Bronchus fibroblast of lung (primary cell): ENCODE results near the gene ESM1.

GRCh38 chr5:54985171-54986199, at the start of gene ESM1:
TSS of gene ESM1 (minus strand) at chr5:54985593.
- RAMPAGE, long total RNA, result no peak

- RAMPAGE, long total RNA, result no peak
Measured at GRCh38 chr5:55037402-55037914, 13.4 kb downstream of the GZMK start.

- RAMPAGE, long total RNA, result no peak
Measured at GRCh38 chr5:55391633-55392127, 83.9 kb downstream of the MTREX start.

DNA sequence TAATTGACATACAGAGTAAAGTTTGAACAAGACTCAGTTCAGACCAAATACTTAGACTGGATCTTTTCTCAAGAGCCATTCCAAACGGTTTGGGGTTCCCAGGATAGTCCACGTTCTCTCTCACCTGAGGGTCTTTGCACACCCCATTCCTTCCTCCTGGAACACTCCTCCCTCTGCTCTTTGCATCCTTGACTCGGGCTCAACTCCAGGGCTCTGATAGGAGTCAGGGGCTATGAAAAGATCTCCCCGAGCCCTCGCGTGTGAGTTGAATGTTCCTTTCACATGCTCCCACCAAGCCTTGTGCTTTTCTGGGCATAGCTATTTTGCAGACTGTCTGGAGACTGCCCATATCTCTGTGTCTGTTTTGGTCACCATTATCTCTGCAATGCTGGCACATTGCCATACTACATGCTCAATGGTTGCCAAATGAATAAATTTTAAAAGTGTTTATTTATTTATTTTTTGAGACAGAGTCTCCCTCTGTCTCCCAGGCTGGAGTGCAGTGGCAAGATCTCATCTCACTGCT, 56.9 kb upstream of the PLPP1 start:
- RAMPAGE, long total RNA, result no peak

GRCh38 chr5:55610526-55610871, 75.7 kb upstream of the PLPP1 start:
- RAMPAGE, long total RNA, result no peak

DNA sequence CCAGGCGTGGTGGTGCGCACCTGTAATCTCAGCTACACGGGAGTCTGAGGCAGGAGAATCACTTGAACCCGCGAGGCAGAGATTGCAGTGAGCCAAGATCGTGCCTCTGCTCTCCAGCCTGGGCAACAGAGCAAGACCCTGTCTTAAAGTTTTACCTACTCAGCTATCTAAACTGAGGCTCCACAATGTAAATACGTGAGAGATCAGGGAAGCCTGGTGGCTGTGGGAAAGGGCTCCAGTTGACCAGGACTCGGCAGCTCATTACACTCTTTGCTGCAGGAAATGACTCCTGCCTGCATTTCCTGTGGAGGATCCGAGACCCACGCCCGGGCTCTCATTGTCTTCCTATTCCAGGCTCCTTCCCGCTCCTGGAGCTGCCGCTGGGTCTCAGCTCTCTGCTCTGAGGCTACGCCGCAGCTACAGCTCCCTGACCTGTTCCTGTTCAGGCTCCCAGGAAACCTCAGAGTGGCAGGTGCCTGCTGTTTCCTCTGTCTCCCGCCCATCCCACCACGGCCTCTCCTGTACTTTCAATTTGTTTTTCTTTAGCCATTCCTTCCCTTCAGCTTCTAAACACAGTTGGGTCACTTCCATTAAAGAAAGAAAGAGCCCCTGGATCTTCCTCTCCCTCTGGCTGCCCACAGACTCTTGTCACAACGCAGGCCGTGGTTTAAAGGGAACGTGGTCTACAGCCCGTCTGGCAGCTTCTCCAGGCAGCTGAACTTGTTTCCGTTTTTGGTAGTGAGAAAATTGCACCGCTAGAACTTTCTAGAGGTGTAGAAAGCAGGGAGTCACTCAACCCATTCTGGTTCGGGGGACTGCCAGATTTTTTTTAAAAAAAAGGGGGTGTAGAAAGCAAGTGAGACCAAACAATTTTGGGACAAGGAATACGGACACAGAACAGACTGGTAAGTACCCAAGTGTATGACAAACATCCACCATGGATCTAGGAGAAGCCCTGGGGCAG, 71.5 kb downstream of the IL6ST start:
- RAMPAGE, long total RNA, result no peak

DNA sequence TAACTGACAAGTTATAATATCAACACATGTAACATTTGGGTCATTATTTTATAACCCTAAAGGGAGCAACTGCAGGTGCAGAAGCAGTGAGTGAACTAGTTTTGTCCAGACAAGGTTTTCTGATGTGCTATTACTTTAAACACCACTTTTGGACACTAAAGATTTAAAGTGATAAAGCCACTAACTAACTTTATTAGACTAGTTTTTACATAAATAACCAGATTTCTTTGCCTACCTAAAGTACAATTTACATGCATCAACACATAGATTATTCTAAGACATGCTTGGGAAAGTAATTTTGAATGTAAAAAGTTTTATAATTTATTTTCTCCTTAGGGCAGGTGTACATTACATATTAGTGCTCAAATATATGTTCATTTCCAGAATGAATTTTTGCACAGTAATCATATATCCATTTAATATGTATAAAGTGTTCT, 56.3 kb downstream of the IL6ST start:
- RAMPAGE, long total RNA, result no peak

GRCh38 chr5:55951427-55951781, 43.4 kb downstream of the IL6ST start:
- RAMPAGE, long total RNA, result no peak

DNA sequence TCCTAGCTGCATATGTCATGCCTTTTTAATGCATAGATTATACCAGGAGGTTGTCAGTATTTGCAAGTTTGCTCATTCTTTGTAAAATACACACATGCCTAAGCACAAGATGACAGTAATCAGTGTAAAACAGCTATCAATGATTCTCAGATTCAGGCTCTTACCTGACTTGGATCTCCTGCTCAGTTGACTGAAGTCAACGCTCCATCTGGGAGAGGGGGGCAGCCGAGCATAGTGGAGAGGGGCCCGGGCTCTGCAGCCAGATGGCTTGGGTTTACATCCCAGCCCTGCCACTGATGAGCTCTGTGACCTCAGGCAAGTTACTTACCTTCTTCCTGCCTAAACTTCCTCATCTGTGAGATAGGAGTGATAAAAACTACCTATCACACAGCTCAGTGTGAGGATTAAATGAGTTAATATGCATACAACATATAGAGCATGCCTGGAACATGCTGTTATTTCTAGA, 72.5 kb downstream of the ANKRD55 start:
- RAMPAGE, long total RNA, result no peak

GRCh38 chr5:56350501-56350870, 117.4 kb upstream of the ANKRD55 start:
- RAMPAGE, long total RNA, result no peak

GRCh38 chr5:56465043-56465242, 231.8 kb upstream of the ANKRD55 start:
- RAMPAGE, long total RNA, result no peak

DNA sequence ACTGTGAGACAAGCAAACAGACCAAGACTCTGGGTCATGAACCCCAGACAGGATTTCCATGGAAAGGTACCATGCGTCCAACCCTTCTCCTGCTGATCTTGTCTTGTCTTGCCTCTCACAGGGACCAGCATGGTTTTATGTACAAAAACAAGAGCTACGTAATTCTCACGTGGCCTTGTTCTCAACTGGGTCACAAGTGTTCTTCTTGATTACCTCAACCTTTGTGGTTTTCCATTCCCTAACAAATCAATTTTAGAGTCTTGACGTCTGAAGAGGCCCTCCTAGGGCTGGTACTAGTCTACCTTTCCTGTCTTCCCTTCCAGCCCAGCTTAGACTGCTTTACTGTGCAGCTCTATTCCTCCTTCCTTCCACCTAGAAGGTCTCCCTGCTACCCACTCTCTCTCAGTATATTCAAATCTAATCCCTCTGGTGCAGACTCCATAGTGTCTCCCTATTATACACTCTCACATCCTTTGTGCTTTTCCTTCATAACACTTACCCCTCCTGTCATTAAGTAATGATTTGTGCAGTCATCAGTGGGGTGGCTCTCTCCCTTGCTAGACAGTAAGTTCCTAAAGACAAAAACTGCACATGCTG, 176.4 kb upstream of the MAP3K1 start:
- RAMPAGE, long total RNA, result no peak

- RAMPAGE, long total RNA, result no peak
Measured at GRCh38 chr5:56763946-56764525, 51.3 kb upstream of the MAP3K1 start.

GRCh38 chr5:56814156-56814818, 1.1 kb upstream of the MAP3K1 start:
- RAMPAGE, long total RNA, result no peak

GRCh38 chr5:56822950-56823473, 7.7 kb downstream of the MAP3K1 start:
- RAMPAGE, long total RNA, result no peak

DNA sequence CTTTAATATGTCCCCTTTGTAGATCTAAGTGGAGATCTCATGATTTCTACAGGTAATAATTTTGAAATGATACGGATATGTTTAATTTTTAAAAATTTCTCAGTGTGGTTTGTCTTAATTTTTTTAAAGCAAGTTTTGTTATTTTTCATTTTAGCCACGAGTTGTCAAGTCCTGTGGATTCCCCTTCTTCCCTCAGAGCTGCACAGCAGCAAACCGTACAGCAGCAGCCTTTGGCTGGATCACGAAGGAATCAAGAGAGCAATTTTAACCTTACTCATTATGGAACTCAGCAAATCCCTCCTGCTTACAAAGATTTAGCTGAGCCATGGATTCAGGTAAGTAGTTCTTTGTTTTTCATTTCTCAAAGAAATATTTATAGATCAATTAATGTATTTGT, 36.7 kb upstream of the SETD9 start:
- RAMPAGE, long total RNA, result no peak

DNA sequence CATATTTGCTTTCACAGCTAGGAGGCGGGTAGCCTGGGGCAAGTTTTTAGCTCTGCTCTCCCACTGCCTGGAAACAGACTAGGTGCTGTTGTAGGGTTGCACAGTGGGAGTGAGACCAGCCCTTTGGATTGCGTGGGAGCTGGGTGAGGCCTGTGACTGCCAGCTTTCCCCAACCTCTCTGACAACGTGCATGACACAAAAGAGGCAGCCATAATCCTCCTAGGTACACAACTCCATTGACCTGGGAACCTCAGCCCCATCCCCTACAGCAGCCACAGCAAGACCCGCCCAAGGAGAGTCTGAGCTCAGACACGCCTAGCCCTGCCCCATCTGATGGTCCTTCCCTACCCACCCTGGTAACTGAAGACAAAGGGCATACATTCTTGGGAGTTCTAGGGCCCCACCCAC, 78.7 kb upstream of the GPBP1 start:
- RAMPAGE, long total RNA, result no peak

DNA sequence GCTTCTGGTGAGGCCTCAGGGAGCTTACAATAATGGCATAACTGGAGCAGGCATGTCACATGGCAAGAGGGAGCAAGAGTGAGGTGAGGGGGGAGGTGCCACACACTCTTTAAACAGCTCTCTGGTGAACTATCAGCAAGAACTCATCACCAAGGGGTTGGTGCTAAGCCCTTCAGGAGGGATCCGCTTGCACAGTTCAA, 10.4 kb downstream of the GPBP1 start:
- RAMPAGE, long total RNA, result no peak

DNA sequence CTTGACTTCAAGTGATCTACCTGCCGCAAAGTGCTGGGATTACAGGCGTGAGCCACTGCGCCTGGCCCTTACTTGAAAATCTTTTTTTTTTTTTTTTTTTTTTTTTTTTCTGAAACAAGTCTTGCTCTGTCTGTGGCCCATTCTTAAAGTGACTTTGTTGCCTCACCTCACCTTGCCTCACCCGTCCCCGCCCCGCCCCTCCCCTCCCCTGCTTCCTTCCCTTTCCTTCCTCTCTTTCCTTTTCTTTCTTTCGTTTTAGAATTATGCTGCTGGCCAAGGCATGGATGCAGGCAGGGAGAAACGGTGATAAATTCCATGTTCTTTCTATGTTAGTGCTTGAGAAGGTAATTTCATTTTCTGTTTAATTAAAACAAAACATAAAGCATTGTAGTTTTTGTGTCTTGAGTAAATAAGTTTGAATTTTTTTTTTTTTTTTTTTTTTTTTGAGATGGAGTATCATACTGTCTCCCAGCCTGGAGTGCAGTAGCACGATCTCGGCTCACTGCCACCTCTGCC, 26.1 kb downstream of the GPBP1 start:
- RAMPAGE, long total RNA, result no peak

- RAMPAGE, long total RNA, result no peak
Measured at GRCh38 chr5:57488202-57488861, 5.7 kb upstream of the ACTBL2 start.